ENCODE measurements around a stretch of chr9.

DNA sequence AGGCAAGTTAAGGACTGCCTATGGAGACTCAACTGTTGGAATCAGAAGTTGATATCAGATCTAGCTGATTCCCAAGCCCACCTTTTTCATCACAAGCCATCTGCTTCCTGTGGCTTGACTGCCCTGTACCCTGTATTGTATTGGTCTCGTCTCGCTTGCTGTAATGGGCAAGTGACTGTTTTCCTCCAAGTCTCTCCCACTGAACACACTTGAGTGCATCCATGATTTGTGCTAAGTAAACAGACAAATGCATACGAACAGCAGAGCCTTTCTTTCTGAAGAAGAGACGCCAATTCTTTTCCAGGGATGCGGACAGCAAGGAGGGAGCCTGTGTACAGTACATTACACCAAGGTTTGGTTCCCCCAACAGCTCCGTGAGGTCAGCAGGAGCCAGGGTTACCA is 1.4 kb downstream of the BAG1 start:
- PRO-cap, 3 experiments = no peak in any of the 3 experiments
- RAMPAGE, long total RNA, 4 experiments = no peak in any of the 4 experiments
- RRBS = no CpG with 5 or more reads among the region's 6 CpGs

DNA sequence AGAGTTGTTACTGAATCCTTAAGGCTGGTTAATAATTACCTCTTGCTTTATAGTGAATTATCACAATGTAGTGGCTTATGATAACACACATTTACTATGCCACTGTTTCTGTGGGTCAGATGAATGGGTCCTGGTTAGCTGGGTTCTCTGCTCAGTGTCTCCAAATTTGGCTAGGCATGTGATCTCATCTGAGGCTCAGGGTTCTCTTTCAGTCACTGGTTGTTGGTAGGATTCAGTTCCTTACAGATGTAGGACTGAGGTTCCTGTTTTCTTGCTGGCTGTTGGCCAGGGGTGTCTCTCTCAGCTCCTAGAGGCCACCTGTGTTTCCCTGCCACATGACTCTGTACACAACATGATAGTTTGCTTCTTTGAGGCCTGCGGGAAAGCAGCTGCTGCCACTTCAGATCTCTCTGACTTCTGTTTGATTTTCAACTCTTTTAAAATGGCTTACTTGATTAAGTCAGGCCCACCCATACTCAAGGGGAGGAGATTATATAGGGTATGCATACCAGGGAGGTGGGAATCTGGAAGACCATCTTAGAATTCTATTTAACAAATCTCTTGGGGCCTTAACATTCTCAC is 7.2 kb downstream of the NFX1 start:
- PRO-cap, 3 experiments = no peak in any of the 3 experiments
- RAMPAGE, long total RNA, 4 experiments = no peak in any of the 4 experiments
- RRBS = no CpG with 5 or more reads among the region's 1 CpG

DNA sequence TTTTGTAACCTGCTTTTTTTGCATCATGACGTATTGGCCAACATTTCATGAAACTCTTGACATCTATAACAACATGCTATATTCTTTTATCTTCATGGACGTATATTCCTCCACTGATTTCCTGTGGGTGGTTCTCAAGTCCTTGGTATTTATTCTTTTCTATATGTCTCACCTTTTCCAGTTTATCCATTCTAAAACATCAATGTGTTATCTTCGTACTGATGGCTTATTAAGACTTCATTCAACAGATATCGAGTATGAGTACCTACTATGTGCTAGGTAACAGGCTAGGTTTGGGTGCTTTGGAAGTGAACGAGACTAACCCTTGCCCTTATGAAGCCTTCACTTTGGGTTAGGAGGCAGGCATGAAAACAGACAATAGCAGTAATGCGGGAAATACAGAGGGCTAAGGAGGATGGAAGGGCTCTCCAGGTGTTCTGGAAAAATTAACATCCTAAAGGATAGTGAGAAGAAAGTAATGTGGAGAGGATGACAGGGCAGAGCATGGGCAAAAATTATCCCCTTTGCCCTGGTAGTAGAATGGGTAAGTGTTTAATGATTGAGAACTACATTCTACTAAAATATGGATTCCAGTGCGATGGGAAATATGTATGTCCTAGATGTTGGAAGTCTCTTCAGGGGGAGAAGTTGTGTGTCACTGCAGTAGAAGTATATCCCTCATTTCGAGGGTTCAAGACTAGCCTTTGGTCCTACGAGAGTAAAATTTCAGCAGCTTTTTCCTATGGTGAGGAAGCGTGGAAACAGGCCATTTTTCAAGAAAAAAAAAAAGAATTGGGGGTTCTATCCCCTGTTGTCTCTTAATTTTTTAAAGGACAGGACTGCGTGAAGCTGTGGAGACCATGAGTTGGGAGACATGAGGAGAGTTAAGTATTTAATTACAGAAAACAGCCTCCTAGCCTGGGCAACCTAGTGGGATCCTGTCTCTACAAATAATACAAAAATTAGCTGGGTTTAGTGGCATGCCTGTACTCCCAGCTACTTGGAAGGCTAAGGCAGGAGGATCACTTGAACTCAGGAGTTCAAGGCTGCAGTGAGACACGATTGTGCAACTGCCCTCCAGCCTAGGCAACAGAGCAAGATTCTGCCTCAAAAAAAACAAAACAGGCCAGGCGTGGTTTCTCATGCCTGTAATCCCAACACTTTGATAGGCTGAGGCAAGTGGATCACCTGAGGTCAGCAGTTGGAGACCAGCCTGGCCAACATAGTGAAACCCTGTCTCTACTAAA is 53.0 kb downstream of the AQP7 start:
- PRO-cap, 3 experiments = no peak in any of the 3 experiments
- RAMPAGE, long total RNA, 4 experiments = no peak in any of the 4 experiments
- RRBS = no CpG with 5 or more reads among the region's 13 CpGs

GRCh38 chr9:33393567-33394548 is 8.5 kb downstream of the AQP7 start:
- PRO-cap, 3 experiments = peak in 1 of 3 experiments; most common minus-strand start chr9:33393700 (in 1)
- RAMPAGE, long total RNA, 4 experiments = start-site peak on the minus strand in 2 of 4 experiments, at chr9:33393808-33394067 at its widest, 7 to 16 reads per replicate
- RRBS = no CpG with 5 or more reads among the region's 16 CpGs

DNA sequence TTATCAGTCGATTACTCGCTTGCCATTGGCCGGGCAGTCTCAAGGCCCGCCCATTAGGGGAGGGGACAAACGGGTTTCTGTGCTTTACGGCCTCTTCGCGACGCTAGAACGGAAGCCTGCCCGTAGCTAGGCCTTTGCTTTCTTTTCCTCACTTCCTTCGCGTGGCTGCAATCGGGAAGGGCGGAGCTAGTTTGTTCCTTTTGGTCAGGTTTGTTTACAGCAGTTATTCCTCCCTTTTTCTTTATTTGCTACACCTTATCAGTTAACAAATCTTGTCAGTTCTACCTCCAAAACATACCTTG is 217 bp upstream of the NOL6 start:
- PRO-cap, 3 experiments = peak in 3 of 3 experiments; most common plus-strand start position 151 of the sequence (in 3)
- RAMPAGE, long total RNA, 4 experiments = no peak in any of the 4 experiments
- RRBS = no CpG with 5 or more reads among the region's 15 CpGs

DNA sequence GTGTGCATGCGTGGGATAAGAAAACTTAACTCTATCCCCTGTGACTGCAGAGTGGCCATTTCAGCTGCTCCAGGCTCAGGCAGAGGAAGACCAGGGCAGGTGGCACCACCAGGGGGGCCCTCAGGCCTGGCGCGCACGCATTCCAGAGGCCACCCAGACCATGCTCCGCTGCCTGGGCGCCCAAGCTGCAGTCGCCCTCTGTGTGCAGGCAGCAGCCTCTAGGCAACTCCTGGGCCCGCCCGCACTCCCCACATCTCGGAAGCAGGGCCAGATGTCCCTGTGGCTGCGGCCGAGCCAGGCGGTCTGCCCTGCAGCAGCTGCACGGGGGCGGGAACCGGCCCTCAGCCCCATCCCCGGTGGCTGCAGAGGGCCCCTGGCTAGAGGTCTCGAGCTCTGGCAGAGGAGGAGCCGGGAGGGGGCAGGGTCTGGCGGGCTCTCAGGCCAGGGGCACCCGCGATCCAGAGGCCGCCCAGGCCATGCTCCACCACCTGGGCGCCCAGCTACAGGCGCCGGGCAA is 626 bp upstream of the ANKRD18B start:
- PRO-cap, 3 experiments = no peak in any of the 3 experiments
- RAMPAGE, long total RNA, 4 experiments = no peak in any of the 4 experiments
- RRBS = no CpG with 5 or more reads among the region's 26 CpGs

DNA sequence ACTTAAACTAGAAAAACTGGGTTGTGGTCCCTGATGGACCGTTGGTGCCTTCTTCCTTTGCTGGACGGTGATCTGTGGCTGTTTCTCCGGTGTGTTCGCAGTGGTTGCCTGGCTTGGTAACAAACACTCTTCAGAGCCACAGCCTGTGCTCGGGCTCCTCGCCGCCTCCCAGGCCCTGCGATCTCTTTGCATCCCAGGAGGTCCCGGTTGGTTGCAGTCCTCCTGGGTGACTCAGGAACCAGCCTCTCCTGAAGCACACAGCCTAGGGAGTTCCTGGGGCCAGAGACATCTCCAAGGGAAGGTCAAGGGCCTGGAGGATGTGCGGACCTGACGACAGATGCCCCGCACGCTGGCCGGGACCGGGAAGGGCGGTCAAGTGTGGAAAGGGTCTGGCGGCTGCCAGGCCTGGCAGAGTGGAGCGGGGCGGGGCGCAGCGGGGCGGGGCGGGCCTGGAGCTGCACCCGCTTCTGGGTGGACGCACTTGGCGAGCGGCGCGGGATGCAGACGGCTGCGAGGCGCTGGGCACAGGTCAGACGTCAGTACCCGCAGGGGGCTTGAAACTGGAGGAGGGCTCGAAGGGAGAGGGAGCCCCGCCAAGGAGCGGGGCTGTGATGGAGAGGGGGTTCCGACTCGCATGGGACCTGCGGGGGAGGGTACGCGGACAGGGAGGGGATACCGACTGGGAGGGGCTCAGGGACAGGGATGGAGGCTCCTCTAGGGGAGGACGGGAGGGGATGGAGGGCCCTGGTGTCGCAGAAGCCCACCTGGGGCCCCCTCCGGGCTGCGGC is 45.0 kb upstream of the PRSS3 start:
- PRO-cap, 3 experiments = peak in 2 of 3 experiments; most common plus-strand start position 480 of the sequence (in 2)
- RAMPAGE, long total RNA, 4 experiments = start-site peak on the plus strand in 1 of 4 experiments, centred at position 481 of the sequence, 43 reads per replicate
- RRBS = 29% methylated on average over 2 of the region's 47 CpGs

GRCh38 chr9:33817515-33818152 is 674 bp downstream of the UBE2R2 start:
- PRO-cap, 3 experiments = peak in 3 of 3 experiments; most common plus-strand start chr9:33817675 (in 1); most common minus-strand start chr9:33817999 (in 3)
- RAMPAGE, long total RNA, 4 experiments = start-site peak on the plus strand in 1 of 4 experiments, at chr9:33817709-33817875 at its widest, 19 to 153 reads per replicate
- RRBS = under 1% methylated on average over 23 of the region's 59 CpGs

GRCh38 chr9:33819992-33820373 is 3.0 kb downstream of the UBE2R2 start:
- PRO-cap, 3 experiments = no peak in any of the 3 experiments
- RAMPAGE, long total RNA, 4 experiments = no peak in any of the 4 experiments
- RRBS = no CpG with 5 or more reads among the region's 2 CpGs

- PRO-cap, 3 experiments = peak in 3 of 3 experiments; most common plus-strand start chr9:33868414 (in 1); most common minus-strand start chr9:33868225 (in 3)
- RAMPAGE, long total RNA, 4 experiments = no peak in any of the 4 experiments
- RRBS = no CpG with 5 or more reads among the region's 10 CpGs
These were observed 51.2 kb downstream of the UBE2R2 start for GRCh38 chr9:33867928-33868751.

- PRO-cap, 3 experiments = no peak in any of the 3 experiments
- RAMPAGE, long total RNA, 4 experiments = no peak in any of the 4 experiments
- RRBS = no CpG with 5 or more reads among the region's 5 CpGs
These were observed 95.6 kb downstream of the UBAP2 start for GRCh38 chr9:33952899-33953613.

DNA sequence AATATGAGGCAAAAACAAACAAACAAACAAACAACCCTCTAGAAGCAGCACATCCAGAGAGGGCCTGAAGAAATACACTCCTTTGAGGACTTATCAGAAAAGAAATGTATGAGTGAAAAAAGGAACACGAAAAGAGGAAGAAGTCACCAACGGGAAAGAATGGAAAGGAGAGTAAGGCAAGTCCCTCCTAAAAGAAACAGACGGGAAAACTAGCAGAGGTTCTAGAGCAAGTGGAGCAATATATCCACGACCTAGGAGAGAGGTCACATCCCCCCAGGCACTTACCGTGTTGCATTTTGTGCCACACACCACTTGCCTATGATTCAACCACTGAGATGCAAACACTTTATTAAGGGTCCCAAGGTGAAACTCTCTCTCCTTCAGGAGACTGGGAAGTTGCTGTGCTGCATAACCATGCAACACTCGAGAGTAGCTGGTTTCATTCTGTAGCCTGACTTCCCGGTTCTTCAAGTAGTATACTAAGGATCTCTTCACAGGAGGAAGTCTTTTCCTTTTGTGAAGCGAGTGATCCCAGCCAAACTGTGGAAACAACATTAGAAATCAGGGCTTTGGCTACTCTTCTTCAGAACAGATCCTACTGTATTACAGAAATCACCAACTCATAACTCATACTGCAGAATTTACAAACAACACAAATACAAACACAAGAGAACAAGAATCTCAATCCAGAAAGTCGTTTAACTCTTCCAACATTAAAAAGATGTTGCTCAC is 1.6 kb downstream of the DCAF12 start:
- PRO-cap, 3 experiments = no peak in any of the 3 experiments
- RAMPAGE, long total RNA, 4 experiments = no peak in any of the 4 experiments
- RRBS = no CpG with 5 or more reads among the region's 9 CpGs

DNA sequence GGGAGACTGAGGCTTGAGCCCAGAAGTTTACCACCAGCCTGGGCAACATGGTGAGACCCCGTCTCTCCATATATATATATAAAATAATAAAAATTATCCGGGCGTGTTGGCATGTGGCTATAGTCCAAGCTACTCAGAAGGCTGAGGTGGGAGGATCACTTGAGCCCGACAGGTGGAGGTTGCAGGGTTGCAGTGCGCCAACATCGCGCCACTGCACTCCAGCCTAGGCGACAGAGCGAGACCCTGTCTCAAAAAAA is 837 bp upstream of the UBAP1 start:
- PRO-cap, 3 experiments = no peak in any of the 3 experiments
- RAMPAGE, long total RNA, 4 experiments = no peak in any of the 4 experiments
- RRBS = no CpG with 5 or more reads among the region's 9 CpGs

DNA sequence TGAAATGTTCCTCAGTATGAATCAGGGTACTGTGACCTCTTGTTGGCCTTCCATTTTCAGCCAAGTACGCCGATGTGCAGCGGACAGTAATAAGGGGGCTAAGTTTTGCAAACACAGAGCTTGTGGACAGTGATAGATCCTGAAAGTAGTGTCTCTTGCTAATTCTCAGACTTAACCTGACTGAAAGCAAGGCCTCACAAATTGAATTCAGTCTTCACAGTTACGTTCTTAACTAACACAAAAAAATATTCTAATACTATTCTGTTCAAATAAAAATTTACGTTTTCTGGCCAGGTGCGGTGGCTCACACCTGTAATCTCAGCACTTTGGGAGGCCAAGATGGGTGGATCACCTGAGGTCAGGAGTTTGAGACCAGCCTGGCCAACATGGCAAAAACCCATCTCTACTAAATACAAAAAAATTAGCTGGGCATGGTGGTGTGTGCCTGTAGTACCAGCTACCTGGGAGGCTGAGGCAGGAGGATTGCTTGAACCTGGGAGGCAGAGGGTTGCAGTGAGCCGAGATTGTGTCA is 31.4 kb downstream of the UBAP1 start:
- PRO-cap, 3 experiments = no peak in any of the 3 experiments
- RAMPAGE, long total RNA, 4 experiments = no peak in any of the 4 experiments
- RRBS = no CpG with 5 or more reads among the region's 7 CpGs

DNA sequence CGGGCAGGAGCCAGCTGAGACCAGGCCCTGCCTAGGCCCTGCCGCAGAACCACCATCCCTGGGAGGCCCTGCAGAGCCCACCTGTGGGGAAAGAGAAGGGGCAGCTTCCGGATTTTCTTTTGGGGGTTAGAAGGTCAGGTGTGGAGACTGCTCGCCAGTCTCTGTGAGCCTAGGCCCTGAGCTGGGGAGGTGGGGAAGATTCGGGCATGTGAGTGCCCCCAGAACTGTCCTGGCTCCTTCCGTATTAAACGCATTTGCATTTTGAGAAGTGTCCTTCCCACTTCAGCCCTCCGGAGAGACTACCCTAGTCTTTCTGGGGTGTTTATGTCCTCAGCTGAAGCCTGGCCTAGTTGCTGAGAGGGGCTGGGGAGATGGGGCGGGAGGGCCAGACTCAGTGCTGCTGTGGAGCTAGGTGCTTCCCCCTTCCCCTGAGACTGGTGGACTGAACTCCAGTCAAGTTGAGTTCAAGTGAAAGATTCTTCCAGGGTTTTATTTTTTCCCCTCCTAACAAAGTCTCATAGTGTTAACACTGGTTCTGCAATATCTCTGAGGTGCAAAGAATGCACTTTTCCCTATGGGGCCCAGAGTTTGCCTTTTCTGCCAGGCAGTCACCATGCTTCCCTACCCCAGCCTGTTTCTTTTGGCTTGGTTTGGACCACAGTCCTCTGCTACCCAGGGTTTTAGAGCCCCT is 72.8 kb downstream of the UBAP1 start:
- PRO-cap, 3 experiments = no peak in any of the 3 experiments
- RAMPAGE, long total RNA, 4 experiments = no peak in any of the 4 experiments
- RRBS = no CpG with 5 or more reads among the region's 9 CpGs

GRCh38 chr9:34290949-34291378 is 38.1 kb downstream of the KIF24 start:
- PRO-cap, 3 experiments = peak in 1 of 3 experiments; most common plus-strand start chr9:34291282 (in 1)
- RAMPAGE, long total RNA, 4 experiments = no peak in any of the 4 experiments
- RRBS = no CpG with 5 or more reads among the region's 2 CpGs

DNA sequence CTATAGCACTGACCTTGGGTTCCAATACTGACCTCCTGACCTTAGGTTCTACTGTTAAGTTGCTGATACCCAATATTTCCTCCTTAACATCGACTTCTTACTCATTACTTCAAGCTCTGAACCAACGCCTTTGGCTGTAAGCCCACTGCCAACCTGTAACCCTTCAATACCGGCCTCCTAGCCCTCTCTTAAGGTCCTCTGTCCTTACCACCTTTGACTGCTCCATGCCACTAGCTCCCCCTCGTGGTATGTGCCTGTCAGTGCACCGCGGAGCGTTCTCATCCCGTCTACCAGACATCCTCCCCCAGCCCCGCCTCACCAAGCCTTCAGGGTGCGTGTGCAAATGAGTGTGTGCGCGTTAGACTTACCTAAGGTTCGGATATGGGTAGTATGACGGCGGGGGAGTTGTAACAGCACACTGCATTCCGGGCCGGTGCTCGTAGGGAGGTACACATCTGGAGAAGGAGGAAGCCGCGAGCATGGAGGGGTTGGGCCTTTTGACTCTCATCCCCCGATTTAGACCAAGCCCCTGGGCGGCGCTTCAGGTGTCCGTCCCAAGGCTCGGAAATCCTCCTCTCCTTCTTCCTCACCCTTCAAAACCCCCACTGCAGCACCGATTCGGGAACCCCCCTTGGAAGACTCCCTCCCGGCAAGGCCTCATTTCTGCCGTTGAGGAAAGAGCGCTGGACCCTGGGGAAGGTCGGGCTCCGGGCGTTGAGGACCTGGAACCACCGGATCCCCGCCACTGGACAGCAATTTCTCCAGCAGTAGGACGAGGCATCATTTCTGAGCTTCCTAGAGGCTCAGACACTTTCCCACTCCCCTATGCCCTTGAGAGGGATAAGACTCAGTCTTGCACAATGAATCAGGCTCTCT is 2.8 kb upstream of the MYORG start:
- PRO-cap, 3 experiments = no peak in any of the 3 experiments
- RAMPAGE, long total RNA, 4 experiments = no peak in any of the 4 experiments
- RRBS = 49% methylated on average over 5 of the region's 36 CpGs

DNA sequence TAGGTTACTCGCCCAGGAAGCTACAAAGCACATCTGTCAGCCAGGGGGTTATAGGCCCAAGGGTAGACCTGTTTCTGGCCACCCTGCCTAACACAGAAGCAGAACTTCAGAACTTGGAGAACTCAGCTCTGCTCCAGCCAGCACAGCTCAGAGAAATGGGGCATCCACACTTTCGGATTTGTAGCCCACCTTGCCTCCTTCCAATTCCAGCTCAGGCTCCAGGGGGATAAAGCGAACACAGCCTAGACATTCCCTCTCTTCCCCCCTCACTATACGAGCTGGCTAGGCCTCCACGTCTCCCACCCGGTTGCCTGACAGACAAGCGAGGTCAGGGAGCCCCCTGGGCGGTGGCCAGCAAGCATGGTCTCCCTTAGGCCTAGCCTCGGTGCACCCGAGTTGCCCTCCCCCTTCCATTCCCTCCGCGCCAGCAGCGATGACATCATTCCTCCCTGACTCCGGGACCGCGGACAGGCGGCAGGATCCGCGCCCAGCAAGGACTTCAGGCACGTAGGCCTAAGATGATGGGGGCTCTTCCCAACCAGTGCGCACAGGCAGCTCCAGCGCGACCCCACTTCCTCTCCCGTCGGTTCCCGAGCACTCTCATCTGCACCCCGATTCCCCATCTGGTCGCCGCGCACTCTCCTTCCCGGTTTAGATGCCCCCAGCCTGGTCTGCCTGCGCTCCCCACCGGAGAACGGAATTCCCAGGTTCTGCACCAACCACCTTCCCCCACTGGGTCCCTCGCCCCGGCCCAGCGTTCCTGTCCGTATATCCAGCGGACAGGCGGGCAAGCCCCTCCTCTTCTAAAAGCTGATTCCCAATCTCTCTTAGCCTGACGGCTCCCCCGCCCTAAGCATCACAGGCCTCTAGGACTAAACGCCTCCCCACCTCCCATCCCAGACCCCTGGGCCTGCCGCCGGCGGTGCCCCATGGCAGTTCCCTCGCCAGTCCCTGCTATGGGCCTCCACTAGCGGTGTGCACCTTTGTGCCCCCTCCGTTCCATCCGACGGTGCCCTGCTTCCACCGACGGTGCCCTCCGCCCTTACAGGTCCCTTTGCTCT is 1.1 kb downstream of the FAM219A start:
- PRO-cap, 3 experiments = peak in 3 of 3 experiments; most common plus-strand start position 442 of the sequence (in 2); most common minus-strand start position 407 of the sequence (in 1)
- RAMPAGE, long total RNA, 4 experiments = no peak in any of the 4 experiments
- RRBS = 3% methylated on average over 4 of the region's 54 CpGs

- PRO-cap, 3 experiments = no peak in any of the 3 experiments
- RAMPAGE, long total RNA, 4 experiments = no peak in any of the 4 experiments
- RRBS = no CpG with 5 or more reads among the region's 10 CpGs
These were observed 26.5 kb downstream of the CNTFR start for GRCh38 chr9:34562845-34563539.

DNA sequence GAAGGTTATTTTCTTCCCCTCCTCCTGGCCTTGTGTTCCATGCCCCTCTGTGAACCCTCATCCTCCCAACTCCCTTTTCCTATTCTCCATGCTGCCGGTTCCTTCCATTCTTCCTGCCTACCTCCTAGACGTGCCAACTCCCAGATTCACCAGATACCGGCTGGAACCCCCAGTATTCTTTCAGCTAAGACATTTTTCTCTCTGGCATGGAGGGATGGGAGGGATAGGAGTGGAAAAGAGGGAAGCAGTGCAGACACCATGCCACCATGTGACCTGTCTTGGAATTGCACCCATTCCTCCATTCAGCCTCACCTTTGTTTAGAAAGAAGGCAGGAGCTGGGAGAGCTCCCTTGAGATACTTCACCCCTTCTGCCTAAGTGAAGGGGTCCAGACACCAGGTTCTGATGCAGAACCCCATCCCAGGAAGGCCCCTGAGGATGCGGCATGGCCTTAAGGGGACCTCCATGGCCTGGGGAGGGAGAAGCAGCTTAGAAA is 4.8 kb downstream of the DNAJB5 start:
- PRO-cap, 3 experiments = no peak in any of the 3 experiments
- RAMPAGE, long total RNA, 4 experiments = no peak in any of the 4 experiments
- RRBS = 40% methylated on average over 1 of the region's 4 CpGs